Mammary microvascular endothelial cell (primary cell): ENCODE data around the gene PRKN.

GRCh38 chr6:160160888-160161327, 39.3 kb downstream of the SLC22A1 start:
- RAMPAGE, long total RNA = no peak

DNA sequence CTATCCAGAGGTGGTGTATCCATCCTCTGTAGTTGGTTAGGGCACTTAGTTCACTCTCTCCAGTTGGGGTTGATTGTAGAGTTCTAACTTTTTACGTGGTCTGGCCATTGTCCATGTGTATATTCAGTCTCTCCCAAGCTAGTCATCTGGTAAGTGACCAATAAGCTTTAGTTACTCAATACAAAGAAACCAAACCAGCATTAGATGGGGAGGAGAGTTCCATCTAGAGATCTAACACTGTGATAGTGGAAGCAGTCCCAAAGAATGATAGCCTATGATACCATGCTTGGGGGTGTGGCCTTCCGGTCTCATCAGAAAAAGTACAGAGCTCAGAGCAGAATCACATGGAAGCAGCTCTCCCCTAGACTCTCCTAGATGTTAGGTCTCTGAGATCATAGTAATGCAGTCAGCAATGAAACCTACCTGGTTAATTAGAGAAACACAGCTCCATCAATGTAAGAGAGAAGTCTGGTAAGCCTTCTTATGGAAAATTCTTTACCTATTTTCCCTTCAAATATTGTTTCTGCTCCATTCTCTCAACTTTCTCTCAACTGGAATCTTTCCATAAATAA, 13.7 kb upstream of the SLC22A2 start:
- RAMPAGE, long total RNA = no peak

GRCh38 chr6:160354821-160355365, 6.7 kb downstream of the SLC22A3 start:
- RAMPAGE, long total RNA = no peak

- RAMPAGE, long total RNA = no peak
Observed at GRCh38 chr6:160391212-160391660, 43.1 kb downstream of the SLC22A3 start.

DNA sequence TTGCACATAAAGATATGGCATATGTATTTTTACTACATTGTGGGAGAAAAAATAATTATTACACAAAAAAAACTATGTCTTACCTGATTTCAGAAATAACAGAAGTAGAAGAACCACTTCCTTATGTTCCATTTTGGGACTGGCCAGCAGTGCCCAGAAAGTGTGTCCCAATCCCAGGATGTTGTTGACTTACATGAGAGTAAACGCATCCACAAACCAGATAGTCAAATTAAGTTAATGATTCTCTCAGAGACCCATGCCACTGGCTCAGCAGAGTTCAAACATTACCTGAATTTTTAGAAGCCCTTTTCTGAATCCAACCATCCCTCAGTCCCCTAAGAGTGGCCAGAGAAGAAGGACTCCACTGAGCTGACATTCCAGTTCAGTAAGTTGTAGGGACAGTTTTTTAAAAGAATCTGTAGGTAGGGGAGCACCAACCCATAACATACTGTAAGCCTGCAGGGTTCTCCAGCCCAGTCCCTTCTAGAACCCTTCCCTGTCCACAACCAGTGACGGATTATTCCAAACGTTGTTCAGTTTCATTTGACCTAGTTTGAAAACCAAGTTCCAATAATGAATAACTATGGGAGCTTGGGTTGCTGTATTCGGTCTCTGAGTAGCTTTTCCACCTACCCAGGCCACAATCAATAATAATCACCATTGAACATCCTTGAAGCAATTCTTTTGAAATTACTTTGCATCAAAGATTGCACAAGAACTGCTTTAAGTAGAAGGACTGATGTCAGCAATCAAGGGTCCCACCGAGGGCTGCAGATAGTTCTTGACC, 153.0 kb downstream of the LPA start:
- RAMPAGE, long total RNA = no peak

GRCh38 chr6:160740631-160741587, 38.9 kb downstream of the PLG start:
- RAMPAGE, long total RNA = no peak

DNA sequence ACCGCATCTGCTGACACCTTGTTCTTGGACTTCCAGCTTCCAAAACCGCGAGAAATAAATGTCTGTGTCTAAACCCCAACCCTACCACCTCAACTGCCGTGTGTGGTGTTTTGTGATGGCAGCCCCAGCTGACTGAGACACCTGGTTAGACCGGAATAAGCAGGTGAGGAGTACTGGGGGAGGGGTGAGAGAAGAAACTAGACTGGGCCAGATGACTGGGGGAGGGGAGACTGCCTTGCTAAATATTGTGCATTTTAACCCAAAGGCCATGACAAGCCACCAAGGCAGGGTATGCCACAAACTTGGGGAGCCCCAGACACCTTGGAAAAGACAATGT, 64.5 kb upstream of the MAP3K4 start:
- RAMPAGE, long total RNA = no peak

DNA sequence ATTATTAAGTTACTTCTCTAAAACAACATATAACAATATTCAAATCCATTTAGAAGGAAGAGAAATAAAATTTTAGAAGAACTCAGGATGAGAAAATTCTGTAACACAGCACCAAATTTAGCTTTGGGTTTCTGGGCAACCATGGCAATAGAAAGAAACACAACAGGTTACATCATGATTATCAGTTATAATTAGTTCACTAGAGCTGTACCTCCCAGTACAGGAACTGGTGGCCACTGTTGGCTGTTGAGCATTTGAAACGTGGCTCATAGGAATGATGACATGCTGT, 23.8 kb upstream of the MAP3K4 start:
- RAMPAGE, long total RNA = no peak

DNA sequence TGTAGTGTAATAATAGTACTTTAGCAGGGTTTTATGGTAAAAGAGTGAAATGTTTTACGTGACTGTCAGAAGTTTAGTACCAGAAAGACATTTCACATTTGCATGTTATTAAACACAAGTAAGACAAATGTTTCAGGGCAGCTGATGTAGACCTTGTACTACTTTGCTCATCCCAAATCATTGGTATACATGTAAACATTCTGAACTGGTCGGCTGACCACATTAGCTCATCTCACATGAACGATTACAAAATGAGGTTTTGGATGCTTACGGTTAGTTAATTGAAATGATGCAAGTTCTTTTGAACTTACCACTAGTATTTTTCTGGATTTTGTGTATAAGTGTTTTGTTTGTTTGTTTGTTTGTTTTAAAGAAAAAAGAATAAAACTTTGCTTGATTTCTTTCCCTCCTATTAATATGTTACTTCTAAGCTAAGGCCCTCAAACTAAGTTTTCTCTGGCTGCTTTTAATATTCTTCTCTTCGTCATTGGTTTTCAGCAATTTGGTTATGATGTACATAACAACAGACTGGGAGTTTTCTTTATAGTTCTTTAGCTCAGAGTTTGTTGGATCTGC, 38.0 kb downstream of the MAP3K4 start:
- RAMPAGE, long total RNA = no peak

- RAMPAGE, long total RNA = no peak
Observed at GRCh38 chr6:161170127-161170482, 103.8 kb downstream of the AGPAT4 start.

- RAMPAGE, long total RNA = no peak
Observed at GRCh38 chr6:161225882-161226902, 47.7 kb downstream of the AGPAT4 start.

DNA sequence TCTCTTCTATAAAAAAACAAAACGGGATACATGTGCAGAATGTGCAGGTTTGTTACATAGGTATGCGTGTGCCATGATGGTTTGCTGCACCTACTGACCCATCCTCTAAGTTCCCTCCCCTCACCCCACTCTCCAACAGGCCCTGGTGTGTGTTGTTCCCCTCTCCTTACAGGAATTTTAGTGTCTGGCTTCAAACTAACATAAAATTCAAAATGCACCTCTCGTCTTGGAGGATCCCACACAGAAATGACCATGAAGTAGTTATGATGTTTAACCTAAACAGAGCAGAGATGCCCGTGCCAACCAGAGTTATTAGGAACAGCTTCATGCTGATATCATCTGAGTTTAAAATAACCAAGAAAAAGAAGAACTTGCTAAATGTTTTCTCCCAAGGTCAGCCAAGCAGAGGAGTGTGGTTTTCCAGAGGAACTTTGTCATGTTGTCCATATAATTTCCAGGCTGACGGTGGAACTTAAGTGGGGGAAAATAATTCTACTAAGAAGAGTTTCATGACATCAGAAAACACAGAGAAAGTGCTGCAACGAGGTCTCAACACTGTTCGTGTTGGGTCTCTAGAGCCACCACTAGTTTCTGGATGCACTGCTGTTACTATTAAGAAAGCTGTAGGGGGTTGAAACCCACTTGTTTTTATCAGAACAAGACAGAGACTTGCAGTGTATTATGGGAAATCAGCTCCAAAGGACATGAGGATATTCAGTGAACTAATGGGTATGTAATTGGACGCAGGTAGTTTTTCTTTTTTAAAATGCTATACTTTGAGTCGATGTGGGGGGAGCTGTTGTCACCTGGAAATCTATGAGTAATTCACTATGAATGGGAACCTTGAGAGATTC, 5.3 kb downstream of the AGPAT4 start:
- RAMPAGE, long total RNA = no peak

GRCh38 chr6:161292043-161292639, 18.3 kb upstream of the AGPAT4 start:
- RAMPAGE, long total RNA = no peak

GRCh38 chr6:161375048-161375522, 101.2 kb upstream of the AGPAT4 start:
- RAMPAGE, long total RNA = no peak

DNA sequence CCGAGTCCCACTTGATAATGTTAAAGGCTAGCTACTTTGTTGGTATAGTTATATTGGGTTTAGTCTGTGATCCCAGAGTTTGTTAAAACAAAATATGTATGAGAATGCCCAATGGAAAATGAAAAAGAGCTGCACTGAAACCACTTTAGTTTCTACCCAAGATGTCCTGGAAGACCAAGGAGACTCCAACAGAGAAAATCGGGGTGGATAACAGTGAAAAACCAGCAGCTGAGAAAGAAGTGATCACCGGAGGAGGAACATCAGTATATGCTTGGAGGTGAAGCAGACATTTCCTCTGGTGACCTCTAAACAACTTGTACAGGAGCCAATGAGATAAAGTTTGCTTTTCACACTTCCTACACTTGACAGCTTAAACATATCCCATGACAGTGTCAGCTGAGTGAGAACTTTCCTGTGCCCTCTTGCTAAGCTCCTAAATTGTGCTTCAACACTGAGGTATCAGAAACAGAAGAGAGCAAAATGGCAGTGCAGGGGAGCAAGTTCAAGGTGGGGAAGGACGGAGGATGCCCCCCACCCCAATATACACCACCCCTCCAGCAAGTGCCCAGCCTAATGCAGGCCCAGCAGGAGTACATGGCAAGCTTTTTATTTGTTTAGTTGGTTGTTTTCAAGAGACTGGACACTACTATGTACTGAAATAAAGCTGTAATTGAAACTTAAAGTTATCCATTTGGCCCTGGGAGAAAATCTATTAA, 540.4 kb downstream of the PRKN start:
- RAMPAGE, long total RNA = no peak

- RAMPAGE, long total RNA = no peak
Observed at GRCh38 chr6:162488493-162488897, 239.1 kb downstream of the PRKN start.

DNA sequence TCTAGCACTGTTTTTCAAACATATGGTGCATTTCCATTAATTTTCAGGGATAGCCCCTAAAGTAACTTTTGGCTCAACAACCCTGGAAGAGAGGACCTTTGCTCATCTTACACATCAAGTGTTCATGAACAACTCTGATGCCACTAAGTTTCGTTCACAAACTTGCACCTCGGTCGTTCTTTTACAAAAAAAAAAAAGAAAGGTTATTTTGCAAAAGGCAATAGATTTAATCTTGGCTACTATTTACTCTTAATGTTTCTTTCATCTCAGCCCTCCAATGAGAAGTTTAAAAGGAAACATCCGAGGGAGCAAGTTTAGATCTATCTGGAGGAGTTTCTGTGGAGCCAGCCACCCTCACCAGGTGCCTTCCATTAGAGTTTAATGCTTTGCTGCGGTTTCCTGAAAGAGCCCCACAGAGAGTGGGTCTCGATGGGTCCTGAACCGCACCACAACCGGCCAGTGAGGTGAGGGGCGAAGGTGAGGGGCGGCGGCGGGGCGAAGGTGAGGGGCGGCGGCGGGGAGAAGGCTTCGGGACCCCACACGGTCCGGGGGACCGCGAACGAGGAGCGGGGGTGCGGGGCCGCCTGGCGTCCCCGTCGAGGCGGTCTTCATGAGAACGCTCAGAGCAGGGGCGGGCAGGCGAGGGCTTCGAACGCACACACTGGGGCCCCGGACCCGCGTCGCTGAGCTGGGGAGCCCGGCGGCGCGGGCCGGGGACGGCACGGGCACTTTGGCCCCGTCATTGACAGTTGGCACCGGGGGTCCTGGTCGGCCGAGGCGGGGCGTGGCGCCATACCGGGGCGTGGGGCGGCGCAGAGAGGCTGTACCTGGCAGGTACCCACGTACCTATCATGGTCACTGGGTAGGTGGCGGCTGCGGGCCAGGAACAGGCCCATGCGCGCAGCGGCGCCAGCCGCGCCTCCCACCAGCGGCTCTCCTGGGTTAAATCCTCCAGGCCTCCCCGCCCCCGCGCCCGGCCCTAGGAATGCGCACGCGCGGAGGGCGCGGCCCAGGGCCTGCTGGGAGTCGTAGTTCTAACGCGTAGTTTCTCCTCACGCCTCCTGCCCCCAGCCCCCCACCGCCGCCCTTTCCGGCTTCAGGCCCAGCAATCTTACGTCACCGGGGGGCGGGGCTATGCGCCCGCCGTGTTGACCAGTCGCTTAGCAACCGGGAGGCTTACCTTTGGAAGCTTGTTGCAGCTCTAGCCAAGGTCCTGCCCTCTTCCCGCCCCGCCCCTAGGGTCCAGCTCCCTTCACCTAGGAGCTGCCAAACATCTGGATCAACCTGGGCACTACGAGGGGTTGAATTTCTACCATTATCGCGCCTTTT, at the start of gene PRKN:
TSS of gene PRKN (minus strand) at position 951 of the 1,329 bp plus-strand sequence.
- RAMPAGE, long total RNA = no peak

DNA sequence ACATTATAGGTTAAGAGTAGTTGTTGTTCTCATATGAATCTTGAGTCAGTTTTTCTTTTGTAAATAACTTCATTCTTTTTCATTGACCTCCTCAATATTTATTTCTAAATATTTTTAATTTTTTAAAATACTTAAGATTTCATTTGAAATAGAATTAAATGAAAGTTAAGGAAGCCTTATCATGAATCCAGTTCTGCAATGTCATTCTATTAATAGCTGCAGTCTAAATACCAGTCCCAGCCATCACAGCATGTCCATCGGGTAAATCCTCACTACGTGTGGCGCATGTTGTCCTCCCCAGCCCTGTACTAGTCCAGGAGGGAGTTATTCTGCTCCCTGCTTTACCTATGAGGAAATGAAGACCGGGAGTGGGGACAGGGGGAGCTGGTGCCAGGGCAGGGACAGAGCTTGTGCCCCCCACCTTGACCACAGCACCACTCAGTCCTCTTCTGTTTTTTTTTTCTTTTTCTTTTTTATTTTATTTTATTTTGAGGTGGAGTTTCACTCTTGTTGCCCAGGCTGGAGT, 125.1 kb upstream of the QKI start:
- RAMPAGE, long total RNA = no peak

DNA sequence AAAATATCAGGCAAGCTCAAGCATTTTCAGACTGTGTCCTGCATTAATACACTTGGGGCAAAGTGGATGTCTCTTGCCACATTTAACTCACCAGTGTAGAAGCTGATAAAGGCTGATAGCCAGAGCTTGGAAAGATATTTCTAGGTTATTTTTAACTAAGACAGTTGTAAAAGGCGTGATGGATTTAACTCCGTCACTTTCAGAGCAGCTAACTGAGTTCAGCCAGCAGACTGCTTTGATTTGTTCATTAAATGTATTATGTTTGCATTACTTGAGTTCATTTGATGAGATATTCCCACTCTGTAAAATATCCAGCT, 112.2 kb upstream of the QKI start:
- RAMPAGE, long total RNA = no peak

- RAMPAGE, long total RNA = no peak
Observed at GRCh38 chr6:163349115-163349800, 65.3 kb upstream of the QKI start.